SJSA1 (cell line): ENCODE measurements around the gene MKRN2.

DNA sequence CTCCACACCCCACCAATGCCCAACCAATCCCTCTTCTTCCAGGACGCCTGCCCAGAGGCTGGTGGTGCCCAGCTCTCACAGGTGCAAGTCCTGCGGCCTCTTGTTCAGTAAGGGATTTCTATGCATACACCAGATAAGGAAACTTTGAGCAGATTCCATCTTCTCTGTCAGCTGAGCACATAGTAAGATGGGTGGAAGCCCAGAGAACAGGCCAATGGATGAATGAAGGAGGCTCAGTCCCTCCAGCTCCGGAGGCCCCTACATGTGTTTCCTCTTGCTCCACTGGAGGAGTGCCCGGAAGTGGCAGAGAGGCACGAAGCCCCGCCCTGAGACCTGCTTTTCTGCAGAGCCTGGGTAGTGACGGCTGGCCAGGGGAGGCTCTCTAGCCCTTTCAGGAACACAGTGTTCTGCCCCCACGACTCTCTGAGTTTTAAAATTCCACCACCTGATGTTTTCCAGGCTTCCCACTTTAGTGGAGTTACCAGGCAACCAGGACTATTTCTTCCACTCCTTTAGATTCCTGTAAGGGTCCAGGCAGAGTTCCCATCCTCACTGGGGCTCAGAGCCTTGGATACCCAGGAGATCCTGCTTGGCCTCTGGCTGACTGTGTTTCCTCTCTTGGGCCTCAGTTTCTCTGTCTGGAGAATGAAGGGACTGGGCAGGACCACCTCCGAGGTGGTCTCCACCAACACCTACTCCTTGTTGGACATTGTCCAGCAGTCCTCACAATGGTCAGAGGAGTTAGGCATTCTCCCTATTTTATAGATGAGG is 149.4 kb upstream of the SLC6A11 start:
- RAMPAGE, long total RNA, result no peak

GRCh38 chr3:10958478-10958961 is 34.0 kb upstream of the SLC6A1 start:
- RAMPAGE, long total RNA, result no peak

DNA sequence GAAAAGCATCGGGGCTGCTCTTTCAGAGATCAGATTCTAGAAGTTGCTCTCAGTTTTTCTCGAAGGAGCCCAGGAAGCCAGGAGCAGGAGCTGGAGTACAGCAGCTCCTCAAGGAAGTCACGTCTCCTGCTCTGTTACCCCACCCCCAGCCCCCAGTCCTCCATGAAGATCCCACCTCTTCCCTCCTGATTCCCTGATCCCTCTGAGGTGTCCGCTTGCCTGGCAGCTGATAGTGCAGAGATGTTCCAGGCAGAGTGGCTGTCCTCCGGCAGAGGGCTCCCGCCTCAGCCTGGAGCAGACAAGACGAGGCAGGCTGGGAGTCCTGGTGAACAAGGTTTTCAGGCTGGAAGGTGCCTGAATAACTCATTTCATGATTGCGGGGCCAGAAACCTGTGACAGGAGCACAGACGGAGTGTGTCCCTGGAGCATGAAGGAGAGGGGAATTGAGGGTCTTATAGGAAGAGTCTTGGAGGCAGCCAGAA is 1.1 kb downstream of the HRH1 start:
- RAMPAGE, long total RNA, result no peak

DNA sequence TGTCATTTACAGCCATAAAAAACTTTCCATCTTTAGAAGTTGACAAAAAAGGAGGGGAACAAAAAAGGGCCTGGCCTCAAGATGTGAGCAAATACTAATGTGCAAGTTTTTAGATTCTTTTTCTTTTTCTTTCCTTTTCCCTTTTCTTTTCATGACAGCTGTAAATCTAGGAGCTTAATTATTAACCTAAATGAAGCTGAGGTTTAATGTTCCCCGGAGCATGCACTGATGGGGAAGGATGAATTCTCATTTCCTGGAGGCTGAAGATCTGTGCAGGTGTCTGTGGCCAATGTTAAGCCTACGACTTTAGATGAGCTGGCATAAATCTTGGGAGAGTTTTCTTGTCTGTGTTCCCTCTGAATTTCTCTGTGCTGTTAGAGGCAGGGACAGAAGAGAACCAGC is 118.9 kb downstream of the ATG7 start:
- RAMPAGE, long total RNA, result no peak

GRCh38 chr3:11533687-11534478 is 109.8 kb downstream of the VGLL4 start:
- RAMPAGE, long total RNA, result no peak

DNA sequence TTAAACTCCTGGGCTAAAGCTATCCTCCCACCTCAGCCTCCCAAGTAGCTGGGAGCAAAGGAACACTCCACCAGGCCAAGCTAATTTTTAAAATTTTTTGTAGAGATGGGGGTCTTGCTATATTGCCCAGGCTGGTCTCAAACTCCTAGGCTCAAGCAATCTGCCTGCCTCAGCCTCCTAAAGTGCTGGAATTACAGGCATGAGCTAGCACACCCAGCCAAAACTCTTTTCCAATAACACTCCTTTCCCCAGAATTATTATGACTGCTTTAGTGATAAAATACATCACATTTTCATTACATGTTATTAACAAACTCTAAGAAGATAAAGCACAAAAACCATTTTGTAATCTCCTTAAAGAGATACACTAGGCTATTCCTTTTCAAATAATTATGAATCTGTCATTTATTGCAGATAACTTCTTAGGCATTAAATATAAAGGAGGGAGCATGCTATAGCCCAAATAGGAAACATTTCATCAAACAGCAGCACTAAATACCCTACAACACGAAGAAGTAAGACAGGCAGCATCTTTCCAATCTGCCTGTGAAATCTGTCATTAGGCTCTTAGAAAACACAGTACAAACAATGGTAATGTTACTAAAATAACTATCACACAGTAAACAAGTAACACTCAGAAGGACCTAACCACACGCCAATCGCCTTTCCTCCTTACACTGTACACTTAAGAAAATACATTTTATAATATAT is 45.0 kb downstream of the VGLL4 start:
- RAMPAGE, long total RNA, result no peak

DNA sequence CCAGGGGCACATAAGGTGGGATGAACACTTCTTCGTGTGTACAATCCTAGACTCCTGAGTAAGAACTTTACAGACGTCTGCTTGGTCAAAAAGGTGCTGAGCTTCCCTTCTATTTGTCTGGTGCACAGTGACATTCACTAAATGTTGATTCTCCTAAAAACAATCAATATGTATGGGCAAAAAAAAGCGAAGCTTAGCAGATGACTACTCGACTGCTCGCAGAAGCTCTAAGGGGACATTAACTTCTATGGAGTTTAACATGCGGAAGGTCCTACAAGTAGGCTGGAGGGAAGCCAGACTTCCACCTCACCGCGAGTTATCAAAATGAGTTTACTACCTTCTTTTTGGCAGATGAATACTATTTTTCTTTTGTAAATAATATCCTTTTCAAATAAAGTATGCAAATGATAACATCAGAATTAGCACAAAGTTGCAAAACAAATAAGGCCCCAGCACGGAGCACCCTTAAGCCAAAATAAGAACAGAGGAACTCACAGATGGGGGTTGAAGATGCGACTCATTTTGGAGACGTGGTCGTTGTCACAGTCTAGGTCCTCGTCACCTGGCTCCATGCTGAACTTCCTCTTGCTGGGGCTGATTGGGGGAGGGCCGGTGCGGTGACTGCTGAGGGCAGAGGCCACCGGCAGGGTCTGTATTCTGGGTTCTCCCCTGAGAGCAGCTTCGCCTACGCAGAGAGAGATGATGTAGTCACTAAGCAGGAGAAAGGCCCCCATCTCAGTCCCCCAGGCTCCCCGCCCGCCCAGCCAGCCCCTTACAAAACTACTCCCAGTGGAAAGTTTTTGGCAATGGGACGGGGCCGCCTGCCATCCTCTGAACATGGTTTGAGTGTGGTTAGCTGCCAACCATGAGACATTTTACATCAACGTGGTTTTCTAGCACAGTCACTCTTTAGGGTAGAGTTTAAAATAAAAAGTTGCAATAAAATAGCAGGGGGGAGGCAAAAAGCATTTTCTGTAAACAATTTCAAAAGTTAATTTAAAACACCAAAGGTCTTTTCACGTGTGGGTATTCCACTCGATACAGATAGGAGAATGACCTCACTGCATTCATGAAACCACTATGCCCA is 42.0 kb downstream of the VGLL4 start:
- RAMPAGE, long total RNA, result no peak

DNA sequence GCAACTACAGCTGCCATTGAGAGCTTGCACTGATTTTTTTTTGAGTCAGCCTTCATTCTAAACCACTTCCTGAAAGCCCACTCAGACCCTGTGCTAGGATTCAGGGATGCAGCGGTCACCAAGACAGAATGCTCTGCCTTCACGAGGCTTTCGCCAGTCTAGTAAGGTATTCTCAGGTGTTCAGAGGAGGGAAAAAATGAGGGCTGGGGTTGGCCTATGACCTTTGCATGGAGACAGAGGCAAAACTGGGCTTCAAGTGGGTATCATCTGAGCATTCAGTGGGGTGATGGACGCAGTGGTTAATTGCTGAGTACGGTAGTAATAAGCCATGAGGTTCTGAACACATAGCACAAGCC is 3.6 kb downstream of the VGLL4 start:
- RAMPAGE, long total RNA, result no peak

GRCh38 chr3:11795604-11796126 is 51.0 kb downstream of the TAMM41 start:
- RAMPAGE, long total RNA, result no peak

GRCh38 chr3:12004694-12005085 is 502 bp downstream of the SYN2 start:
- RAMPAGE, long total RNA, result no peak

GRCh38 chr3:12184176-12184693 is 25.5 kb upstream of the TIMP4 start:
- RAMPAGE, long total RNA, result no peak

DNA sequence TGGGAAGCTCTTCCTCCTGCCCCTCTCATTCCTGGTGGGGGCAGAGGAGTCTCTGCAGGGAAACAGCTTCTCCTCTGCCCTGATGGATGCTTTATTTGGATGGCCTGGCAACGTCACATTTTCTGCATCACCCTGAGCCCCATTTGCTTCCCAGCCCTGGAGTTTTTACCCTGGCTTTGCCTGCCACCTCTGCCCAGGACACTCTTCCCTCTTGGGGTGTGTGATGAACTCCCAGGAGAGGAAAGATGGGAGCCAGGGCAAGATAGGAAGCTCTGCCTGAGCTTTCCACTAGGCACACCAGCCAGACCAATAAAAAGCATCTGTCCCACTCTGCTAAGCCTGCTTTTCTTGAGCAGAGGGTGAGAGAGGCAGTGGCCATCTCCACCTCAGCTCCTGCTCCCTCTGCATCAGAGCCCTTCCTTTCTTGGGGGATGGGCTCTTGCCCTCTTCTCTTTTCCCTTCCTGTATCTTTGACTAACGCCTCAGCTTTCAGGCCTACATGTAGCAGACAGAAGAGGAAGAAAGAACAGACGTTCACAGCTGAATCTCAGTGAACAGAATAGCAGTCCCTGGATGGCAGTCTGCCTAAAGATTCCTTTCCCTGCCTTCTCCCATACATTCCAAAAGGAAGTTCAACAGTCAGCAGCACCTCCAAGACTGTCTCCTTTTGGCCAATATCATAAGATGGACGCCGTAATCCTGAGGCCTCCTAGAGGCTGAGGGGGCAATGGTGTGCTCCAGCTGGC is 39.6 kb downstream of the PPARG start:
- RAMPAGE, long total RNA, result no peak

GRCh38 chr3:12503083-12503857 is 19.0 kb downstream of the TSEN2 start:
- RAMPAGE, long total RNA, result no peak

DNA sequence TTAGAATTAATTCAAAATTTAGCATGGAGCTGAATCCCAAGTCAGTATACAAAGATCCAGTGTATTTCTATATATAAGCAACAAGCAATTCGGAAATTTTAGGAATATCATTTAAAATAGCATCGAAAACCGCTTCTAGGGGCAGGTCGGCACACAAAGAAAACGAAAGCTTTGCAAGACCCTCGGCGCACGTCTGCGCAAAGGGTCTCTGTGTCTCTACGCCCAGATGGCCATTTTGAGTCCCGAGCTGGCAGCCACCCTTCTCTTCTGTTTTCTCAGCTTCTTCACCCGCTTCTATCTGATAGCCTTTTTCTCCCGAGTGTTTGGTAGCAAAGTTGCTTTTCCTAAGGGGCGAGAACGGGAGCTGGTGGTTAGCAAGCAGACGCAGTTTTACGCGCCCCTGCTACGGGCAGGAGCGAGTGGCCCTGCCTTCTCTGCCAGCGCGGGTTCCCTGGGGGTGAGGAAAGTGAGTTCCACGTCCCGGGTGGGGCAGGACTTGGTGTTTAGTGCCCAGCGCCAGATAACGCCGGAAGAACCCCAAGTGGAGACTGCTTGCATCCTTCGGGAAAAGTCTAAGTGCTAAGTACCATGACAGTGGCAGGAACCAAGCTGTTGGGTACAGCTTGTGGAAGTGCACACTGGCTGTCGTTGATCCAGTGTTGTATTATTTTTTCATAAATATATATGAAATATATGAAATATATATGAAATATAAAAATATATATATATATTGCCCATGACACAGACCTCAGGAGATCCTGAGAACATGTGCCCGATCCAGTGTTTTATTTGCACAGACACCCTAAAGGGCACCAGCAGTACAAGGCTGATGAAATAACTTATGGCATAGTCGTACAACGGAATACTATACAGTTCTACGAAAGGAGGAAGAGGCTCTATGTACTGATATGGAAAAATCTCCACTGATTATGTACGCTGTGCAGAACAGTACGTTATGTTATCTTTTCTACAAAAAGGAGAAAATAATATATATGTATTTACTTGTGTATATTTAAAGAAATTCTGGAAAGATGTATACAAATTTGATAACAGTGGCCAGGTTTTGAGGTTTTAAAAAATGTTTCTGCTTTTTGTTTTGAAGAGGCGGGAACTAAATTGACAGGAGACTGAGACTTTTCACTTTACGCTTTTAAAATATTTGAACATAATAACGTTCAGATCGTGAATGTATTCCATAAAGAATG is 2.7 kb upstream of the MKRN2 start:
- RAMPAGE, long total RNA, result no peak

GRCh38 chr3:12556606-12557813 is at the start of gene MKRN2:
Gene MKRN2, plus strand, starts transcription at chr3:12557087.
- RAMPAGE, long total RNA, result no peak

- RAMPAGE, long total RNA, result no peak
Measured at GRCh38 chr3:12583715-12584882, 27.2 kb downstream of the MKRN2 start.

- RAMPAGE, long total RNA, result no peak
Measured at GRCh38 chr3:12648385-12649058, 15.4 kb downstream of the RAF1 start.

GRCh38 chr3:12719917-12720490 is 39.1 kb downstream of the TMEM40 start:
- RAMPAGE, long total RNA, result no peak

- RAMPAGE, long total RNA, result no peak
Measured at GRCh38 chr3:12825524-12825986, 15.8 kb downstream of the RPL32 start.

- RAMPAGE, long total RNA, result no peak
Measured at GRCh38 chr3:12875858-12876608, 34.7 kb upstream of the RPL32 start.